A375 (cell line): Measurements from ENCODE around the gene FZD8.

DNA sequence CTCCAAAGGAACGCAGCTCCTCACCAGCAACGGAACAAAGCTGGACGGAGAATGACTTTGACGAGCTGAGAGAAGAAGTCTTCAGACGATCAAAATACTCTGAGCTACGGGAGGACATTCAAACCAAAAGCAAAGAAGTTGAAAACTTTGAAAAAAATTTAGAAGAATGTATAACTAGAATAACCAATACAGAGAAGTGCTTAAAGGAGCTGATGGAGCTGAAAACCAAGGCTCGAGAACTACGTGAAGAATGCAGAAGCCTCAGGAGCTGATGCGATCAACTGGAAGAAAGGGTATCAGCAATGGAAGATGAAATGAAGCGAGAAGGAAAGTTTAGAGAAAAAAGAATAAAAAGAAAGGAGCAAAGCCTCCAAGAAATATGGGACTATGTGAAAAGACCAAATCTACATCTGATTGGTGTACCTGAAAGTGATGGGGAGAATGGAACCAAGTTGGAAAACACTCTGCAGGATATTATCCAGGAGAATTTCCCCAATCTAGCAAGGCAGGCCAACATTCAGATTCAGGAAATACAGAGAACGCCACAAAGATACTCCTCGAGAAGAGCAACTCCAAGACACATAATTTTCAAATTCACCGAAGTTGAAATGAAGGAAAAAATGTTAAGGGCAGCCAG is 130.3 kb upstream of the GJD4 start:
- RAMPAGE, long total RNA = no peak

- RAMPAGE, long total RNA = no peak
Observed at GRCh38 chr10:35513164-35513796, 91.9 kb upstream of the GJD4 start.

- RAMPAGE, long total RNA = no peak
Observed at GRCh38 chr10:35517327-35517848, 87.8 kb upstream of the GJD4 start.

DNA sequence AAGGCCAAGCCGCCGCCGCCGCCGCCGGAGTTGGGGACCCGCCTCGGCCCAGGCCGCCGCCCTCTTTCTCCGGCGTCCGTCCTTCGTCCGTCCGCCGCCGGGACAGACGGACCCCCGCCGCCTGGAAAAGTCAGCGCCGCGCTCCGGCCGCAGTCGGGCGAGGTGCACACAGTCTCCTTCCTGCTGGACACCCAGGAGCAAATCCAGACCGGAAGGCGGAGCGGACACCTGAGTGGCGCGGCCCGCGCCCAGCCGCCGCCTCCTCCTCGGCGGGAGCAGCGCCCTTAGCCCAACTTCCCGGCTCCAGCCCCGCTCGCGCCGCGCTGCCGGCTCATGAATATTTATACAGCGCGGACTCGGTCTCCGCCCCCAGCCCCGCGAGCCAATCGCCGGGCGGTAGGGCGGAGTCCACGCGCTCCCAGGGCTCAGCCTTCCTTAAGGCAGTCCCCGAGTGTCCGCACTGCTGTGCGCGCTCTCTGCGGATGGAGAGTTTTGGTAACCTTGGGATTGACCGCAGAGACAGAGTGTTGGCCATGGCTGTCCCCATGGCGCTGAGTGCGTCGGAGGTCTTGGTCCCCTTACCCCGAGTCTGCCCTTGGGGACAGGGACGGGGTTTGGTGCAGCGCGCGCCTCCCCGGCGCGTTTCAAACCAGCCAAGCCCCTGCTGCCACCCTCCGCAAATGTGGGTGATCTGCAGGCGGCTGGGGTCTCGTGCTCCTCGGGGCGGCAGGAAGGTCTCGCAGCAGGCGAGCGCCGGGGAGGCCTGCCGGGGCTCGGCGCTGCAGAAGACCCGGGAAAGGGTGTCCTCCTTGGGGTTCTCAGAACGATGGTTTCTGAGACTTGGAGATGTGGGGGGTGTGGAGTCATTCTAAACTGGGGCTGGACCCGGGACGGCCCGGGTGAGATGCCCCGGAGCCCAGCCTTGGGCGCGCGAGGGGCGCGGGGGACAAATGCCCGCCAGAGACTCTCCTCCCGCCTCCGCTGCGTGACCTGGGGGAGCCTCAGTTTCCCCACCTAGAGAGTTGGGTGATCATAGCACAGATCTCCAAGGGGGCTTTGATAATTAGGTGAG is at the start of gene FZD8:
Gene FZD8 (minus strand): TSS at position 317 of the 1,072 bp plus-strand sequence.
- RAMPAGE, long total RNA = no peak

GRCh38 chr10:37860755-37861487 is 3.5 kb upstream of the ZNF248 start:
- RAMPAGE, long total RNA = no peak

DNA sequence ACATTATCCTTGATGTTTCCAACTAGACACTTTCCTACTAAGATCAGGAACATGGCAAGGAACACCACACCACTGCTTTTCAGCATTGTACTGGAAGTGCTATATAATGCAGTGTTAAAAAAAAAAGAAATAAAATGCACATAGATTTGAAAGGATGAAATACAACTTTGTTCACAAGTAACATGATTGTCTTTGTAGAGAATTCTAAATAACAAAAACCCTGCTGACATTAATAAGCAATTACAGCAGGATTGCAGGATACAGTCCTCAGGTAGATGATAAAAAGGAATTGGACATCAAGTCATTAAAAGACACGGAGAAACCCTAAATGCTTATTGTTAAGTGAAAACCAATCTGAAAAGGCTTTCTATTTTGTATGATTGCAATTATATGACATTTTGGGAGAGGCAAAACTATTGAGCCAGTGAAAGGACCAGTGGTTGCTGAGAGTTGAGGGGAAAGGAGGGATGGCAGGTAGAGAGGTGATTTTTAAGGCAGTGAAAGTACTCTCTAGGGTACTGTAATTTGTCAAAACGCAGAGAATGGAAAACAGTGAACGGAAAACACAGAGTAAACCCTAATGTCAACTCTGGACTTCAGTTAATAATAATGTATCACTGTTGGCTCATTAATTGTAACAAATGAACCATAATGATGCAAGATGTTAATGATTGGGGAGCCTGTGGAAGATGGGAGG is 34.7 kb upstream of the ZNF37A start:
- RAMPAGE, long total RNA = no peak

DNA sequence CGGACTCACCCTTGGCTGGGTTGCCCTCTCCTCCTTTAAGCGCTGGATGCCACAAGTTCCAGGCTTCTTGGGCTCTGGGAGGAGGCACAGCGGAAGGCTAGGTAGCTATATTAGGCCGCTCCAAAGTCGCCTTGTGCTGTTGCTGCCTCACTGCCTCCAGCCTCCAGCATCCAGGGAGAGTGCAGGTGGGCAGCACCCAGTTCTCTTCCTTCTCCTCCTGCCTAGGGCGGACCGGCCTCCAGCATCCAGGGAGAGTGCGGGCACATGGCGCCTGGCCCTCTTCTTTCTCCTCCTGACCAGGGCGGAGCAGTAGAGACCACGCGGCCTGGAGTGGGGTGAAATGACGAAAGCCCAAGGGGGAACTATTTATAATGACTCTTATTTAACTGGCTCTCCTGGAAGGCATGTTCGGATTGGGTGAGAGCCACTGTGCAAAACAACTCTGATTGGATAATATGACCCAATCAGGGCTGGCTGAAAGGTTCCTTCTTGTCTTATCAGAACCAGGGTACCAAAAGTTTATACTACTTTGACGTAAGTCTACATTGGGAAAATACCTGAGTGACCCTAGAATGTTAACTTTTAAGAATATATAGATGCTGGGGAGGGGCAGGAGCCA is 63.1 kb downstream of the ZNF37A start:
- RAMPAGE, long total RNA = no peak

GRCh38 chr10:42242150-42242761 is 396.1 kb downstream of the ZNF33B start:
- RAMPAGE, long total RNA = no peak

DNA sequence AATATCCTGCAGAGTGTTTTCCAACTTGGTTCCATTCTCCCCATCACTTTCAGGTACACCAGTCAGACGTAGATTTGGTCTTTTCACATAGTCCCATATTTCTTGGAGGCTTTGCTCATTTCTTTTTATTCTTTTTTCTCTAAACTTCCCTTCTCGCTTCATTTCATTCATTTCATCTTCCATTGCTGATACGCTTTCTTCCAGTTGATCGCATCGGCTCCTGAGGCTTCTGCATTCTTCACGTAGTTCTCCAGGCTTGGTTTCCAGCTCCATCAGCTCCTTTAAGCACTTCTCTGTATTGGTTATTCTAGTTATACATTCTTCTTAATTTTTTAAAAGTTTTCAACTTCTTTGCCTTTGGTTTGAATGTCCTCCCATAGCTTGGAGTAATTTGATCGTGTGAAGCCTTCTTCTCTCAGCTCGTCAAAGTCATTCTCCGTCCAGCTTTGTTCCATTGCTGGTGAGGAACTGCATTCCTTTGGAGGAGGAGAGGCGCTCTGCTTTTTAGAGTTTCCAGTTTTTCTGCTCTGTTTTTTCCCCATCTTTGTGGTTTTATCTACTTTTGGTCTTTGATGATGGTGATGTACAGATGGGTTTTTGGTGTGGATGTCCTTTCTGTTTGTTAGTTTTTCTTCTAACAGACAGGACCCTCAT is 107.5 kb downstream of the ZNF33B start:
- RAMPAGE, long total RNA = no peak

DNA sequence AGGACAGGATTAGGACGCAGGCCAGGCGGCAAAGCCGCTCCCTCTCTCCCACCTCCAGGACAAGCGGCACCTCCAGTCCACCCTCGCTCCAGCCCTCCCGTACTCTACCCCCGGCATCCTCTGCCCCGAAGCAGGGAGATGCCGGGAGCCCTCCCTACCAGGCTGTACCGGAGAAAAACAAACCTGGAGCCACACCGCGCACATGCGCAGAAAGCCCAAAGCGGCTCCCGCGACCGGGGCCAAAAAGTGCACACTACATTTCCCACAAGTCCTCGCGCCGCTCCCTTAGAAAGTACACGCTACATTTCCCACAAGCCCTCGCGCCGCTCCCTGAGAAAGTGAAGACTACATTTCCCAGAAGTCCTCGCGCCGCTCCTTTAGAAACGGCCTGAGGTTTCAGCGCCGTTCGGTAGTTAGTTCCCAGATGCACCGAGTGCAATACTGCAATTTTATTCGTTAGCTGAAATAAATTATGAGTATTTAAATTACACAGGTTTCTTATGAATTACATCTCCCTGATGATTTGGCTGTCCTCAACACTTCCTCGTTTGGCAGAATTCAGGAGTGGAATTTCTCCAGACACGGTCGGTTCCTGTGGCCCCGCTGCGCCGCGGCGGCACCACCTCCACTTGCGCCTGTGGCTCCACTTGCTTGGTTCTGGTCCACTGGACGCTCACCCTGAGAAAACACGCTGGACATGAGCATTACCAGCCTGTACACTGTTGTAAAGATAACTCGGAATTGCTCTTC is 85.6 kb downstream of the ZNF33B start:
- RAMPAGE, long total RNA = no peak

DNA sequence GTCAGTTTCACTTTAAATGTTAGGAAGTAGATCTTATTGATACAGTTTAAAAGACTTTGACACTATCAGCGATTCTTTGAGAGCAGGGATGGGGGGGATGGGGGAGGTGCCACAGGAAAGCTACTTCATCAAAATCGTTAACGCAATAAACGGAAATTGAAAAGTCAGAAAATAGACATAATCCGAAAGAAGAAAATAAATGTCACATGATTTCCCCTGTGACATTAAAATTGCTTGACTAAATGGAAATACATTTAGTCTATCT is 441 bp upstream of the ZNF33B start:
- RAMPAGE, long total RNA = no peak

DNA sequence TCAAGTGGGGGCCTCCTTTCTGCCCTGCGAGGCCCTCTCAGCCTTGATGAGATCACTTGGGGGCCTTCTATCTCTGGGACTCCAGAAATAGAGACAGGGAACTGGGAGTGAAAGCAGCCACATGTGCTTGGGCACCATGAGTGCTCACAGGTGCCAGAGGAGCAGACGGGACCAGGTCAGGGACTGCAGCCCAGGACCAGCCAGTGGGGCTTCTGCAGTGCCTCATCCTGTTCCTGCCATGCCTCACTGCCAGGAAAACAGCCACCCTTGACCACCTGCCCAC is 116.0 kb upstream of the RET start:
- RAMPAGE, long total RNA = no peak

GRCh38 chr10:43137325-43138020 is 772 bp upstream of the CSGALNACT2 start:
- RAMPAGE, long total RNA = no peak

DNA sequence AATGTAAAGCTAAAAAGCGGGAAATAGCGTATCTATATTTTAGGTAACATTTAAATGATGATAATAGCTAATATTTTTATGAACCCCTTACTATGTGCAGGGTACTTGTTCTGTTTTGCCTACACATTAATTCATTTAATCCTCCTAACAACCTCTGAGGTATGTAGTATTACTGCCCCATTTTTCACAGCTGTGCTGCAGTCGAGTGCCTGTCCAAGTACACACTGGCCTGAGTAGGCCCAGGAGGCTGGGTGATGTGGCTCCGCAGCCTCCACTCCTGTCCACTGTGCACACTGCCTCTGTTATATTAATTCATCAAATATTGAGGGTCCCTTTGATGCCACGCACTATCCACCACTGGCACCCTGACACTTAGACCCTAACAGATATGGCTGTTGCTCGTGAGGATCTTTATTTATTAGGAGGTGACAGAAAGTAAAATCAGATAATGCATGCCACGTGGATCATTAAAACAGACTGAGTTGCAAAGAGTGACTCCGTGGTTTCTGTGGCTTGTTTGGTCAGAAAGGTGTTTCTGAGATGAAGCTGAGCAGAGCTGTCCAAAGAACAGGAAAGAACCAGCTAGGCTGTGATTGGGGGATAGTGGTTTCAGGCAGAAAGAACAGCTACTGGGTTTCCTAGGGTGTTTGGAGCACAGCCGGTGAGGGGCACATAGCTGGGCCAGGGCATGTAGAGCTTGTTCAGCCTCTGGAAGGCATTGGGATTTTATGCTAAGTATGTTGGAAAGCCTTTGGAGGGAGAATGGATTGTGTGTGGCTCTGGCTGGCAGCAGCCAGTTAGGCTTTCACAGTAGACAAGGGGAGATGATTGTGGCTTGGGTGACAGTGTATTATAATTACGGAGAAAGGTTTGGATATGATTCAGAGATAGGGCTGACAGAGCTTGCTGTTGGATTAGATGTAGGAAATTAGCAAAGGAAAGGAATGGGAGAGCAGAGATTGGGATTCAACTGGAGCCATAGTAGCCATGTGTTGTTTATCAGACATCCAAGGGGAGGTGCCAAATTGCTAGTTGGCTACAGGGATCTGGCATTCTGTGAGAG is 34.4 kb downstream of the CSGALNACT2 start:
- RAMPAGE, long total RNA = no peak

DNA sequence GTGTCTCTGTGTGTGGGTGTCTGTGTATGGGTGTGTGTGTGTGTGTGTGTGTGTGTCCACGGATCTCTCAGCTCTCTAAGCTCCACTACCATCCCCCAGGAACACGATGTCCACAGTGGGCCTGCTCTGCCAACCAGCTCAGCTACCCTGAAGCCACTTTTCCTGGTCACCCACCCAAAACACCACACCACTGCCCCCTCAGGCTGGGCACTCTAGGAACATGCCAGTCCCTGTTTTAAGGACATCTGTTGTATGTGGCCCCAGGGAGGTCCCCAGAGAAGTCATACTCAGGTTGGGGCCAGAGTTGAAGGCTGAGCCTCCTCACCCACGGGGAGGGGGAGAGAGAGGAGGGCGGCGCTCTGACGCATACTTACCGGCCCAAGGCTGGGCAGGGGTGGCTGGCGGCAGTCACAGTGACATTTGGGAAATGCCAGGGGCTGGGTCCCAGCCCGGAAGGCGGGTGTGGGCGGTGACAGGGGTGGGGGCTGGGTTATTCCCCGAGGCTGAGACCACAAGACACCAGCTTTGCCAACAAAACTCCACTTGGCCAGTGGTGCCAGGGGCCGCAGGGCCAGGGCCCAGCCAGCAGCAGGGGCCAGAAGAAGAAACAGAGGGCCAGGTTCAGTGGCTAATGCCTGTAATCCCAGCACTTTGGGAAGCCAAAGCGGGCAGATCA is 41.2 kb downstream of the RASGEF1A start:
- RAMPAGE, long total RNA = no peak

DNA sequence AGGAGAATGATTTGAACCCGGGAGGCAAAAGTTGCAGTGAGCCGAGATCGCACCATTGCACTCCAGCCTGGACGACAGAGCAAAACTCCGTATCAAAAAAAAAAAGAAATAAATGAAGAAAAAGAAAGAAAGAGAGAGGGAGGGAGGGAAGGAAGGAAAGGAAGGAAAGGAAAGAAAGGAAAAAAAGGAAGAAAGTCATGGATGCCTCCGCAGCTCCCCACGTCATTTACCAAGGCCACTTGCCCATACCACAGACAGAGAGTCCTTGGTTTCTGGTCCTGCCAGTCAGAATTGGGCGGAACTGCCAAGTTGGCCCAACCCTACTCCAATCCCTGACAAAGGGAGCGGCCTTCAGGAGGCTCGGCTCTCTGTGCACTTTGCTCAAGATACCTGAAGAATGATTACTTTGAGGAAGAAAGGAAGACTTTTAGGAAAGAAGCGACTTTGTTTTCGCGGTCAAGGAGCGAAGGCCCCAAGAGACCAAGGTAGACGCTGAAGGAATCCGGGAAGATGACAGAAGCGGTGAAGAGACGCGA is 49.2 kb upstream of the FXYD4 start:
- RAMPAGE, long total RNA = no peak

GRCh38 chr10:43361378-43362037 is 9.9 kb upstream of the FXYD4 start:
- RAMPAGE, long total RNA = no peak

- RAMPAGE, long total RNA = no peak
Observed at GRCh38 chr10:43372730-43373308, 1.4 kb downstream of the FXYD4 start.

DNA sequence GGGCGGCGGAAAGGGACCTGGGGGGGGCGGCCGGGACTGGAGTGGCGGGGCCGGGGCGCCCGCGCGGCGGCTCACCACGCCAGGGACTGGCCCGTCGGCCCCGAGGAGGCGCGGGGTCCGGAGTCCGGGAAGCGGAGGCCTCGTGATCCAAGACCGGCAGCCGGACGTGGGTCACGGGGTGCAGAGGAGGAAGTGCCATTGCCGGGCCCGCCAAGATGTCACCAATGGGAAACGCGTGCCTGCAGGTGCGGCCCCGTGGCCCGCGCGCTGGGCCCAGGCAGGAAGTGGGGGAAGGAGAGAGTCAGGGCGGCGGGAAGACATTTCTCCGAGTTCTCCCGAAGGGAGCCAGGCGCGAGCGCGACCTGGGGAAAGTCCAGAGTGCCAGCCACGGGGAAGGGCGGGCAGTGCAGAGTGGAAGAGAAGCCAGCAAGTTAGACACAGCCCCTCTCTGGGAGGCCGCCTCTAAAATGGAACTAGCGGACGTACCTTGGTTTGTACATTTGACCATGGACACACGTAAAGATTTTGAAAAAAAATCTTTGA is 11.8 kb downstream of the HNRNPF start:
- RAMPAGE, long total RNA = no peak

DNA sequence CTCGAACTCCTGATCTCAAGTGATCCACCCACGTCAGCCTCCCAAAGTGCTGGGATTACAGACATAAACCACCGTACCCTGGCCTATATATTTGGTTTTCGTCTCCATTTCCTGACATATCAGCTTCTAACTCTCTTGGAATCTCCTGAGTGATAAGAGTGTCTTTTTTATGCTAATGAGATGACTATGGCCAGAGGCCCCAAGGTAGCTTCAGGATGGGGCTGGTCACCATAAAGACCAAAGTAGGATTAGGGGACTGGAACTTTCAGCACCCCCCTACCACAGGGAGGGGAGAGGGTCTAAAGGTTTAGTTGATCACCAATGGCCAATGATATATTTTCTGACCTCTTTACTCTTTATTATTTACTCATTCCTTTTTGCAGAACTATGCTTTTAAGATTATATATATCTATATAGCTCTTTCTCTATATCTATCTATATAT is 8.4 kb downstream of the ZNF32 start:
- RAMPAGE, long total RNA = no peak